Frontal cortex (tissue), 2 donors: ENCODE measurements around a stretch of chr2.

- RAMPAGE, long total RNA: no peak
Measured at GRCh38 chr2:44949599-44950172, 8.2 kb downstream of the SIX3 start.

DNA sequence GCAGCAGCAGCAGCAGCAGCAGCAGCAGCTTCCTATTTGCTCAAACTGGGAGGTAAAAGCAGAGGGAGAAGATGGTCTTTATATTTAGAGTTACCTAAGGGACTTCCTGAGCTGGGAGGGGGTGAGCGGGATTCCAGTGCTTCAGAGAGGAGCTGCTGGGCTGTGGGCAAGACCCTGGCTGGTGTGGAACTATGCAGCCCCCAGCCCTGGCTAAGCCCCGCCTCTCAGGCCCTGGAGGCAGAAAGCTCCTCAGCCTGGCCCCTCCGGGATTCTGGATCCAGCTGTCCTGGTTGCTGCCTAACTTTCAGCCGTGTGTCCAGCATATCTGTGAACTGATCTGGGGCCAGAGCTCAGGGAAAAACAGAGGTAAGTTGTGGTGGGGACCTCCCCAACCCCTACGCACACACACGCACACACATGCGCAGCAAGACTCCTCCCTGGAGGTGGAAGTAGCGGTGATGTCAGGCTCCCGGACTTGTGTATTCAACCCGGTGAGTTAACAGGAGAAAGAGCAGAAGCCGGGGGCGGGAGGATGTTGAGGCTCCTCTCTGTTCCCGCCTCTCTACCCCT lies 33.7 kb downstream of the SIX2 start:
- RAMPAGE, long total RNA: no peak

- RAMPAGE, long total RNA: no peak
Measured at GRCh38 chr2:45262965-45263635, 253.8 kb upstream of the SIX2 start.

DNA sequence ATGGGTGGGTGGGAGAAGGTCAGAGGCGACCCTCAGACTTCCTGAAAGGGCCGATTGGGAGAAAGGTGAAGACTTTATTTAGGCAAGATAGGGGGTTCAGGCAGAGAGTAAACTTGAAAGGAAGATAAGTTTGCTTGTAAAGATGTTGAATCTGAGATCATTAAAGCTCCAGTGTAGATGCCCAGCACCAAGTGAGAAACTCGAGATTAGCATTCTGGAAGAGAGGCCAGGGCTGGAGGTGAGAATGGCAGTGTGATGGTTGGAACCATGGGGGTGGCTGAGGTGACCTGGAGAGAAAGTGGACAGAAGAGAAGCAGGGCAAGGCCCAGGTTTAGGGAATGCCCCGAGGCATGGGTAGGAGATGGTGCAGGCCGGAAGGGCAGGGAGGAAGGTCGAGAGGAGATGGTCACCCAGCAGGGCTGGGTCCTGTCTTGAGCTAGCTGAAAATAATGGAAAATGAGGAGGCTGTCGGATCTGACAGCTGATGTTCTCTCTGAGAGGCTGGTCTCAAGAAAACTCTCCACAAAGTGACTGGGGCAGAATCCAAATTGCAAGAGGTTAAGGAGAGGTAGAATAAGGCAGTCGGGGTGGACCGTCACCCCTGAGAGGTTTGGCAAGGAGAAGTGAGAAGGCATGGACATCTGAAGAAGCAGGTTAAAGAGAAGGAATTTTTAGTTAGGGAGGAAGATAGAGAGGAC lies 41.8 kb downstream of the PRKCE start:
- RAMPAGE, long total RNA: no peak

- RAMPAGE, long total RNA: no peak
Measured at GRCh38 chr2:45759162-45760404, 108.1 kb downstream of the PRKCE start.

DNA sequence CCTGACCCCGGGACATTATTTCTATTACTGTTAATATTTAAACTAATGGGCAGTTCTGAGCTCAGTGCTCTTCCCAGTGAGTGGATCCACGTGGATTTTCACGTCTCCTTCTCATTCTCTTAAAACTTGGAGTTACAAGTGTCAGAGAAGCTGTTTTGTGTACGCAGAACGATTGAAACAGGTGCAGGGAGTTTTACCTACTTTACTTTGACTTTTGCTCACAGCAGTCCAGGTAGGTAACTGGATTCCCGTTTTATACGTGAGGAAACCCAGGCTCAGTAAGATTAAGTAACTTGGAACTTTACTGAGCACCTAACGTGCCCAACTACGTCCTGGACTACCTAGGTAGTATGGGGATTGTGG lies 127.3 kb downstream of the PRKCE start:
- RAMPAGE, long total RNA: no peak

GRCh38 chr2:45794115-45794635 lies 142.7 kb downstream of the PRKCE start:
- RAMPAGE, long total RNA: no peak

DNA sequence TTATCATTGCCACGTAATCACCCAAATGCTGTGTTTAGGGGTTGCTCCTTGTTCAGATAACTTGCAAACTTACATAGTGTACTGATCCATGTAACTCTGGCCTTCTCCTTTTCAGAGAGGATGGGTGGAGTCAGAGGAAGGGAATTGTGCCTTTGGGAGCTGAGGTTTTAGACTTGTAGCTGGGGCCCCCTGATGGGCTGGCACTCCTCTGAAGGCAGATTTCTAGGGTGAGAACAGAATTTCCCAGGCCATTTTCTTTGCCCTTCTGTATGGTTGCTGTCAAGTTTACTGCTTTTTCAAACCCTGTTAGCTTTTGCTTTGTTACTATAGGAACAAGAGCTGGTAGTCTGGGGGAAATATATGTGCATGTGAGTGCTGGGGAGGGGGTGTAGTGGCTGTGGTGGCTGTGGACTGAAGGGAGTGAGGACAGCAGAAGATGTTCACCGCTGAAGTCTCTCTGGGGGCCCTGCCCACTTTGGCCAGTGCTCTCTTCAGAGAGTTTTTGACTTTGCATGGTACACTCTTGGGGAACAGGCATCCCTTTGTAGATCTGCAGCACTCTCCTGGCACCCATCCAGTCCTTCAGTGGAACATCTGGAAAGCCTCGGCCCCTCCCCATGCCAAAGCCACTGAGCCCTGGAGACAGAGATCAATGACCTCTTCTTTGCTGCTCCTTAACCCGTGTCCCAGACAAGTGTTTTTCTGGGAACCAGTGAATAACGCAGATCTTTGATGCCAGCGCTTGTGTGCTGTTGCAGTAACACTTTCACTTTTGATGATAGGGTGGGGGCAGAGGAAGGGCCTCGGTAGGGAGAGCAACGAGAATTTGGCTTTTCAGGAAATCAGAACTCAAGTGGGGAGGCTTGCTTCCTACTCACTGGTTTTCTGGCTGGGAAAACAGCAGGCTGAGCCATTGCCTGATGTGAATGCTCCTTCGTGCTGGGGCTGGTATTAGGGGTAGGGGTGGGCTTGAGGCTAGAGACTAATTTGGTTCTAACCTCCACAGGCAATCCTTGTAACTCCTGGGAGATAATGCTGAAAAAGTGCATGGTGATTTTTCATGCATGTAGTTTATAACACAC lies 209.1 kb downstream of the PRKCE start:
- RAMPAGE, long total RNA: no peak

GRCh38 chr2:46177116-46177876 lies 119.9 kb upstream of the EPAS1 start:
- RAMPAGE, long total RNA: no peak

DNA sequence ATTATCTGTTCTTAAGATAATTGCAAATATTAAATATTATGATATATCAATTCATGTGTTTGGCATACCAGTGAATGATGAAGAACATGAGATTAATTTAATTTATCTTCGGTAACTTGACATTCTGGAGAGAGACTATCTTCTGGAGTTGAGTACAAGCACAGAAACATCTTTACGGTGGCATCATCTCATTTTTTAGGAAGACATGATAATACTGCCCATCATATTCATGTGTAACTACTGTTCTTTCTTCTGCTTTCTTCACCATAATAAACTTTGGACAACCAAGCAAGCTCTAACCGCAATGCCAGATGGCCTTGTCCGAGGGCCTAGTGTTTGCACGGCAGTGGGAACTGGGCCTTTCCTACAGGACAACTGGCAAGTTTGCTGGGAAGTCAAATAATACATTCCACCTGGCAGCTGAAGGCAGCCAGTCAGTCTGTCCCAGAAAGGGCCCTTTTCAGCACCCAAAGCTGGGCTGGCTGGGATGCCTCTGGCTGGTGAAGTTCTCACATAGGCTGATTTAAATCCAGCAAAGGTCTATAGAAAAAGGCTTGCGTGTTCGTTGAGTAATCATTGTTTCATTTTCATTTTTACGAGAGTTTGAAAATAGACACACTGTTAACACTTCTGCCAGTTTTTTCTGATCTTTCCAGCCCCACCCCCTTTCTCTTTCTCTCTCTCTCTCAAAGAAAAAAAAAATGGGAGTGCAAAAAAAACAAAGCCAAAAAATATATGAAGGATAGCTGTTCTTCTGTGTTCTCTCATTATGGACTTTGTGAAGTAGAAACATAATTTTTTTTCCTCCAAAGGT lies 110.1 kb upstream of the EPAS1 start:
- RAMPAGE, long total RNA: no peak

- RAMPAGE, long total RNA: no peak
Measured at GRCh38 chr2:46229483-46229951, 67.7 kb upstream of the EPAS1 start.

GRCh38 chr2:46257289-46257901 lies 39.8 kb upstream of the EPAS1 start:
- RAMPAGE, long total RNA: no peak

DNA sequence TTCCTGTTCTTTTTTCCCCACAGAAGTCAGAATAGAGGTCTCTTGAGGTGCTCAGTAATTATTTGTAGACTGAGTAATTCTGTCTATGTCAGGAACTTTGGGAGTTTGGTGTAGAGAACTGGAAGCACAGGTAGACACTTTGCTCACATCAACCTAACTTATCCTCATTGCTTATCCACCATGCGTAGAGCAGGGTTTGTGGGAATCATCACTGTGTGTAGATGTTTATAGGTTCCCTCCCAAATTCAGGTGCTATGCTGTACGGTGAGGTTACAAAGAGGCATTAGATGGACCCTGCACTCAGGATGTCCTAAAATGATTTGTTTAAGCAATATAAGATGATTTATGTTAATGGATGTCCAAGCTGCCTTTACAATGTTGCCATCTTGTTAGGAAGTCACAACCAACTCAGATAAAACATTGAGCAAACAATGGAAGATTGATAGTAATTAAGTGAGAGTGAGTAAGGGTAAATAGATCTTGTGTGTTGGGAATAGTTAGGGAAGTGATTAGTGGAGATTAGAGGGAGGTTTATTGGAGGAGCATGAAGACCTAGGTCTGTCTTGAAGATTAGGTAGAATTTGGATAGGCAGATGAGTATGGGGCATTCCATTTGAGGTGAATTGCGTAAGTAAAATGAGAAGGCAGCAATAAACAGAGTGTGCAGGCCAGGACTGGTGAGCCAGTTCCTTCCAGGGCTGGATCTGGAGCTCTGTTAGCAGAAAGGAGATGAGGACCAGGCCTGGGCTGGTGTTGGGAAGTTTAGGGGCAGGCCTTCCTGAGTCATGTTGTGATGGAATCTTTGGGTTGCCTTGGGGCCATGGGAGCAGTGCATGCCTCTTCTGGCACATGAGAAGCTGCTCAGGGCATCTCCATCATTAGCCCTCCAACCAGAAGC lies 12.1 kb downstream of the EPAS1 start:
- RAMPAGE, long total RNA: no peak

GRCh38 chr2:46356492-46356951 lies 59.3 kb downstream of the EPAS1 start:
- RAMPAGE, long total RNA: no peak

DNA sequence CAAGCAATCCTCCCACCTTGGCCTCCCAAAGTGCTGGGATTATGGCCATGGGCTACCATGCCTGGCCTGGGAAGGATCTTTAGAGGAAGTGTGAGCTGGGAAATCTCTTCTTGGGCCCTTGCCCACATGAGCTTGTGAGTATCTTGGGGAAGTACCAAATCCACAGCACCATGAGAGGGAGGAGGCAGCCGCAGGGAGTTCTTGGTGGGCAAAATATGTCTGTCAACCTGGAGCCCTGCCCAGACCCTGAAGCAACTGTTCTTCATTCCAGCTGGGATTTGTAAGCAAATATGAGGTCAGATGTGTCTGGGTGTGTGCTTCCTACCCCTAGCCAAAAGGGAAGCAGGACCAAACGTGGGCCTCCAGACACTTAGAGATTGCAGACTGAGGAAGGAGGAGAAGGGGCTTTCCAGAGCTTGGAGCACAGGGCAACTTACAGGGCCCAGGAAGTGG lies 21.1 kb upstream of the RHOQ start:
- RAMPAGE, long total RNA: no peak

- RAMPAGE, long total RNA: no peak
Measured at GRCh38 chr2:46538267-46538921, 3.9 kb upstream of the RHOQ start.

GRCh38 chr2:46563063-46563788 lies 20.8 kb upstream of the ATP6V1E2 start:
- RAMPAGE, long total RNA: no peak

DNA sequence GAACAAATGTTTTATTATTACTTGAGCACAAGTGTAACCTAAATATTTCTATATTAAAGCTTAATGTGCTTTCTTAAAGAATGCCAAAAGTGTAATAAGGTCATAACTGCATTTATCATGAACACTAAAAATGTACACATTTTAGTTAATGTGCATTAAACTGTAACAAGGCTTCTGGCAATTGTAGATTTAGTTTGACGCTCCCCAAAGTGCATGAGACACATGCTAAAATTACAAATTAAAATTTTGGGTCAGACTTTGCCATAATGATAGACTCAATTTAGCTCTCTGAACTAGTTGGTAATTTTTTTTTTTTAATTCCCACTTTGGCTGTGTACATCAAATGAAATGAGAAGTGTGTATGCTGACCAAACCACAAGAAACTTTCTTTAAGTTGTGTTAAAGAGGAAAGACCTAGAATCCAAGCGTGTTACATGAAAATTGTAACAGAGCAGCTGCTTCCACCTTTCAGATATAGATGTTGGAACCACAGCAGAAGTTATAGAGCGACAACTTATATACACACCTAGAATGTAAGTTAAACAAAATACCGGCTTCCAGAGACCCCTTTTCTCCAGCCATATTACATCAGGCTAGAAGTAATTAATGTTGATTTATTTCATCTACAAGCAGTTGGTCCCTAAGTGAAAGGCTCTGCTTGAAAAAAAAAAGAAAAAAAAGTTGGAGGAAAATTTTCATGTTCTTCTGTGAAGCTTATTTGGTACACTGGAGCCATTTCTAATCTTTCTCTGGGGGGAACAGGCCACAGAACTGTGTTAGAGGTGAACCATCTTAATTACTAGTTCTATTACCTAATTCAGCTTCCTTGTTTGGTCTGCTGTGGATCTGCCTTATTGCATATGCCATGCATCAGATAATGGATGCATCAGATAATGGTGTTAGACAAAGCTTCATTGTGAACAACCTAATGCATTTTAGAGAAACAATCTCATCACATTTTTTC lies 34.9 kb downstream of the PIGF start:
- RAMPAGE, long total RNA: no peak

DNA sequence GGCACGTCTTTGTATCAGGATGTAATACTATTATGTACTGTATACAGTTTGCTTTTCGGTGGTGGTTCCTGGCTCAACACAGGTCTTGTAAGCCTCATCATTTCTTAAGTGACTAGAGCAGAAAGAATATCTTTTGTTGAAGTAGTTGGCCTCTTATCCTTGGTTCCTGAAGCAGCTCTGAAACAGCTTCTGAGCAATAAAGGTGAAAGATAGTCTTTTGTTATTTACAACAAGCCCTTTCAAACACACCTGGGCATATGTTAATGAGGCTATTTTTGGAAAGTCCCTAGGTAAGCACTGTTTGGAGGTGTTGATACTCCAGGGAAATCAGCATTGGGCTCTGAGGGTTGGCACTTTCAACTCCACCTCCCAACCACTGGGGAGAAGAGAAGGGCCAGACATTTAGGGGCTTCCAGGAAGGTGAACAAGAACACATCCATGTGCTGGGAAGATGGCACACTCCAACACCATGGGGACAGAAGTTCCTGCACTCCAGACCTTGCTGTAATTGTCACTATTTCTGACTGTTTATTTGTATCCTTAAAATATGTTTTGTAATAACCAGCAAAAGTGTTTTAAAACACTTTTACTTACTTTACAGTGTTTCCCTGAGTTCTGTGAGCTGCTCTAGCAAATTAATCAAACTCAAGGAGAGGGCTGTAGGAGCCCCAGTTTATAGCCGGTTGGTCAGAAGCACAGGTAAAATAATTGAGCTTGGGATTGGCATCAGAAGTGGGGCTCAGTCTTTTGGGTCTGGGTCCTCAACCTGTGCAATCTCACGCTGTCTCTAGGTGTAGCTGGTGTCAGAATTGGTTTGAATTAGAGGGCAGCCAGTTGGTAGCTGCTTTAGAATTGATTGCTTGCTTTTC lies 5.7 kb downstream of the SOCS5 start:
- RAMPAGE, long total RNA: no peak

DNA sequence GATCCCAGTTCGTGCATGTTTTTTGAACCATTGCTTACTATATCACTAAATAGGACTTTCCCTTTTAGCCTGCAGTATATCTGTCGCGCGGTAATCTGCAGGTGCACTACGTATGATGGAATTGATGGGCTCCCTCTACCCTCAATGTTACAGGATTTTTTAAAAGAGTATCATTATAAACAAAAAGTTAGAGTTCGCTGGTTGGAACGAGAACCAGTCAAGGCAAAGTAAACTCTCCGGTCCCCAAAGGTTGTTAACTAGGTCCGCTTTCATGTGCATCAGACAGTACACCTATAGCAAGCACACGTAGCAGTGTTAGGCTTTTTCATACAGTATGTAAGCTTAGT lies 60.8 kb downstream of the SOCS5 start:
- RAMPAGE, long total RNA: no peak